ENCODE measurements around the genes FADS2, FADS3 and FTH1.

DNA sequence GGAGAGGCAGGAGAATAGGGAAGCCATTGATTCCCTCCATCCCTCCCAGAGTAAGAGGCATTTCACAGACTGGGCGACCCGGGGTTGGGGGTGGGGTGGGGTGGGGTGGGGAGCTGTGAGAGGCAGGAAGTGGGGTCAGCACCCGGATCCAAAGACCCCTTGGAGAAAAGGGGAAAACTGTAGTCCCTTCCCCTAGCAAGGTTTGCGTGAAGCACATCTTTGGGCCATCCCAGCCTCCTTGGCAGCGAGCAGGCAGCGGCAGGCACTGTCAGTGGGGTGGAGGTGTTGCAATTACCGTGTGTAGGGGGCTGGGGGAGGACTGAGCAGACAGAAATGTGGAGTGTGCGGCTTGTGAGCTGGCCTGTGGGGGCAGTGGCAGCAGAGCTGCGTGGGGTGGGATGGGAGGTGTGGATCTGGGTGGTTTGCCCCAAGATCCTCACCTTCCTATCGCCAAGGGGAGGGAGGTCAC is 16.4 kb downstream of the DAGLA start:
- RRBS = 40% methylated on average over 1 of the region's 10 CpGs

DNA sequence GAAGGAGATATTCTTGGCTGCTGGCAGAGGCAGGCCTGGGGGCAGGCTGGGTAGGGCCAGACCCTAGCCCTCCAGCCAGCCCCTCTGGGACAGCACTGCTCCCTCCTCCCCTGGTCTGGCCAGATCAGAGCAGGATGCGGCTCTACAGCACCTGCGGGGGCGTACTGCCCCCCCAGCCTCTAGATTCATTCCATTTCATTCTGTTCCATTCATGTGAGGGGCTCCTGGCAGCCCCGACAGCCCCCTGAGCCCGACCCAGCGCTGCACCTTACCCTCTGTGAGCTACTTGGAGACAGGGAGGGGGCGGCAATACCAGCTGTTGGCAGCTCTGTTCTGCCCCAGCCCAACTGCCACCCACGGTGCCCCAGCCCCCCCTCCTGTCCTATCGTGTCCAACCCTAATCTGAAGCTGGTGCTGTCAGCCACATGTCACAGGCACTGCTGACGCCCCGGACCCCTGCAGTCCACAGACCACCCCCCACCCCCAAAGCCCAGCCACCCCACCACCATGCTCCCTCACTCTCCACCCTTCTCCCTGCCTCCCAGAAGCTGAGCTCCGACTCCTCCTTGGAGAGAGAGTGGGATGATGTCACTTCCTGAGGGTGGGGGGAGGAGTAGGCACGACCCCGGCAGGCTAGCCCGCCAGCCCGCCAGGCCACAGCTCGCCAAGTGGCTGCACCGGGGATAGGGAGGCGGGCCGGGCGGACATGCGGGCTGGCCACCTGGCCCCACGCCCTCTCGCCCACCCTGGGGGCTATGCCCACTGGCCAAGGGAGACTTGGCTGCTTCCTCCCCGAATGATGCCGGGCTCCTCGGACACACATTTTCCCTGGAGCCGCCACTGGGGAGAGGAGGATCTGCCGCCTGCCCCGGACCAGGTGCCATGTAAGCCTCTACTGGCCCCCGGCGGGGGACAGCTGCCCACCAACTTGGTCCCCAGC is 34.0 kb upstream of the MYRF start:
- RRBS = 3% methylated on average over 10 of the region's 32 CpGs

GRCh38 chr11:61742625-61743035 is 9.8 kb upstream of the MYRF start:
- RRBS = no CpG with 5 or more reads among the region's 3 CpGs

- RRBS = no CpG with 5 or more reads among the region's 21 CpGs
Observed at GRCh38 chr11:61793206-61793984, 684 bp downstream of the FEN1 start.

DNA sequence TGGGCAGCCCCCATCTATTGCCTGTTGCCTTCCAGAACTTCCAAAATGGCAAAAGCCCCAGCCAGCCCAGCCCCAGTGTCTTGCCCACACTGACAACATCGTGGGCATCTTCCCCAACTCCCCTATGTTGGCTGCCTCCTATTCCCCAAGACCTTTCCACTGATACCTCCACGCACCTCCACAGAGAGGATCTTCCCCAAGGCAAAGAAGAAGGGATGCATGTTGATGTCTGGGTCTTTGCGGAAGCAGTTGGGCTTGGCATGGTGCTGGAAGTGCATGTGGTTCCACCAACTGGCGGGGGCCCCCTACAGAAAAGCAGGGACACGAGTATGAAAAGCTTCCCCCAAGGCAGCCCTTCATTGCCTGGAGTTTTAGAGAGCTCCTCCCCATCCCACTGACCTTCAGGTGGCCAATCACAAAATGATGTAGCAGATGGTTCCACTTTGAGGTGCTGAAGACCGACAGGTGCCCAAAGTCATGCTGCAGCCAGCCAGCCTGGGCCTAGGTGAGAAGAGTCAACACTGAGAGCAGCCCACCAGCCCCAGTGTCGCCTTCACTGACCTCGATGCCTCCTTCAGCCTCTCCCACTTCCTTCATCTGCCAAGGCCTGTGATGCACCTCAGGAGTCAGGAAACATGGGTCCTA is 6.1 kb downstream of the FADS1 start:
- RRBS = no CpG with 5 or more reads among the region's 8 CpGs

- RRBS = no CpG with 5 or more reads among the region's 3 CpGs
Observed at GRCh38 chr11:61826392-61826825, 1.7 kb upstream of the FADS2 start.

DNA sequence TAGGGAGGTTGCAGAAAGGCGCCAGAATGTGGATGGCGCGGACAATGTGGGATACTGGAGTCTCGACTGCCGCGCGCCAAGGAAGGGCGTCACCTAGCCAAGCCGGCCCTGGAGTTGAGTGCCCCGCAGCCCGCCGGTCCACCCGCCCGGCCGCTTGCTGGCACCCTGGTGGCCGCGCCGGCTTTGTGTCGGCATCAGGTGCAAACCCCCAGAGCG is 686 bp upstream of the FADS2 start:
- RRBS = 0% methylated on average over 1 of the region's 20 CpGs

DNA sequence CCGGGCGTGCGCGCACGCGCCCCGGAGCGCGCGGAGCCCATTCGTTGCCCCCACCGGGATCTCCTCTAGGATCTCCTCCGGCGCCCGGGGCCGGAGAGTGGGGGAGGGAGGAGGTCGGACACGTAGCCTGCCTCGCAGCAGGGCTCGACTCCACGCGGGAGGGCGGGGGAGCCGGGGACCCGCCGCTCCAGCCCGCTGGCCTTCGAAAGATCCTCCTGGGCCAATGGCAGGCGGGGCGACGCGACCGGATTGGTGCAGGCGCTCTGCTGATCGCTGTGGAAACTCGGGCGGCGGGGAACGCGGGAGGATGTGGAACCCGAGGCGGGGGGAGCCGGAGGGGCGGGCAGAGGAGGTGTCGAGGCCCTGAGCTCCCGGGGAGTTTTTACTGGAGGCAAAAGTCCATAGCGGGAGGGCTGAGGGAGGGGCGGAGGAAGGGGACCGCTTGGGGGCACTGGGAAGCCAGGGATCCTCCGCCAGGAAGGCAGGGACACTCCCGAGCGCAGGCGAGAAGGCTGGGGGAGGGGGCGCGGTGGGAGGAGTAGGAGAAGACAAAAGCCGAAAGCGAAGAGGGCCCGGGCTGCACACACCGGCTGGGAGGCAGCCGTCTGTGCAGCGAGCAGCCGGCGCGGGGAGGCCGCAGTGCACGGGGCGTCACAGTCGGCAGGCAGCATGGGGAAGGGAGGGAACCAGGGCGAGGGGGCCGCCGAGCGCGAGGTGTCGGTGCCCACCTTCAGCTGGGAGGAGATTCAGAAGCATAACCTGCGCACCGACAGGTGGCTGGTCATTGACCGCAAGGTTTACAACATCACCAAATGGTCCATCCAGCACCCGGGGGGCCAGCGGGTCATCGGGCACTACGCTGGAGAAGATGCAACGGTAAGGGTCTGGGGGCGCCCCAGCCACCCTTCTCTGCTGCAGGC is at the start of gene FADS2:
FADS2 (plus strand) TSS at position 579 of the 920 bp plus-strand sequence.
- RRBS = 1% methylated on average over 27 of the region's 83 CpGs

GRCh38 chr11:61828642-61829470 is 756 bp downstream of the FADS2 start:
- RRBS = 3% methylated on average over 14 of the region's 54 CpGs

GRCh38 chr11:61850995-61851749 is 23.1 kb downstream of the FADS2 start:
- RRBS = no CpG with 5 or more reads among the region's 19 CpGs

DNA sequence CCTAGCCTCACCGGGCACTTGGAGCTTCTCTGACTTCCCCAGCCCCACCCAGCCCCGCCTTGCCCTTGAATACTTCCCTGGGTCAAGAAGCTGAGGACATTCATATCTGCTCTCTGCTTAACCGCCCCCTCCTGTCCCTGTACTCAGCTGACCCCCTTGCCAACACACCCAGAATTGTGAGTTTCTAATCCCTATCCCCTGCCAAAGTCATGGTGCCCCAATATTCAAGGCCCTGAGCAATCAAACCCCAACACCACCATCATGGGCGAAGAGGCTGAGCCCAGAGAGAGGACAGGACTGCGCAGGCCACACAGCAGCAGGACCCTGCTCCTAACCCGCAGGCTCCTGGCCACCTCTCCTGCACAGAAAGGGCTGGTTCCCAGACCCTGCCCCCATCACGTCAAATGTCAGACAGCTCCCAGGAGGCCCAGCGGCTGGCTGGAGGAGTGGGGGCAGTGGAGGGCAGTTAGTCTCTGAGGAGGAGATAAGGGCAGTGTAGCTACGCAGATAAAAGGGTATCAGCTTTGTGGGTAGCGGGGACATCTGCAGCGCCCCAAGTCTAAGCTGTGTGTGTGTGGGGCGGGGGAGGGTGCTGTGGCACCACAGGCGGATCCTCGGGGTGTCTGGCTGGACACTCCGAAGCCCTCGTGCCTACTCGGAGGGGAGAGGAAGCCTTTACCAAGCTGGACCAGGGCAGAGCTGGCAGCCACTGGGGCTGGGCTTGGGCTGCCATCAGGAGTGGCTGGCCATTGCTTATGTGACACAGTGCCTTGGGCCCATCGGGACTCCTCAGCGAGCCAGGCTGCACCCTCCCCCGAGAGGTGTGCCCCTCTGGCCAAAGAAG is 21.6 kb downstream of the FADS3 start:
- RRBS = no CpG with 5 or more reads among the region's 20 CpGs

- RRBS = 1% methylated on average over 47 of the region's 99 CpGs
Observed at GRCh38 chr11:61891375-61892357, at the start of gene FADS3. TSS of gene FADS3 (minus strand) at chr11:61891545.

GRCh38 chr11:61904341-61905081 is 12.9 kb downstream of the RAB3IL1 start:
- RRBS = no CpG with 5 or more reads among the region's 25 CpGs

DNA sequence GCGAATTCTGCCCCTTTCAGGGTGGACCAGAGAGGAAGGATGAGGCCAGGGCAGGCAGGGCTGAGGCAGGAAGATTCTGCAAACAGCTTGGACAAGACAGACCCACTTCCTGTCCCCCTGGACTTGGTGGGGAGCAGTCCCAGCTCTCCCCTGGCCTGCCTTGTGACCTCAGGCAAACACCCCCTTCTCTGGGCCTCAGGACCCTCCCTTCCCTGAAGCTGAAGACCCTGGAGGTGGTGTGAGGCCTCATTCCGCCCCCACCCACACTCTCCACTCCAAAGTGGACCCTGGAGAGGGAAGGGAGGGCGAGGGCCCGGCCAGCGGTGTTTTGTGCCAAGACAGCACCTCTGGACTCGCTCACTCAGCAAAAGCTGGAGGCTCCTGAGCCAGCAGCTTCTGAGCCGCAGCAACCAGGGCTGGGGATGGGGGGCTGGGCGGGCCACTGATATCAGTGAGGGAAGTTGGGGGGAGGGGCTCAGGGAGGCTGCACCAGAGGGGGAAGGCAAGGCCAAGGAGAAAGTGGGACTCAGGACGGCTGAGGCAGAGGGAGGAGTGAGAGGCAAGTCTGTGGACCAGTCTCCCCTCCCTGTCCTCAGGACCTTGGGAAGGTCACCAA is 8.5 kb downstream of the RAB3IL1 start:
- RRBS = no CpG with 5 or more reads among the region's 9 CpGs

DNA sequence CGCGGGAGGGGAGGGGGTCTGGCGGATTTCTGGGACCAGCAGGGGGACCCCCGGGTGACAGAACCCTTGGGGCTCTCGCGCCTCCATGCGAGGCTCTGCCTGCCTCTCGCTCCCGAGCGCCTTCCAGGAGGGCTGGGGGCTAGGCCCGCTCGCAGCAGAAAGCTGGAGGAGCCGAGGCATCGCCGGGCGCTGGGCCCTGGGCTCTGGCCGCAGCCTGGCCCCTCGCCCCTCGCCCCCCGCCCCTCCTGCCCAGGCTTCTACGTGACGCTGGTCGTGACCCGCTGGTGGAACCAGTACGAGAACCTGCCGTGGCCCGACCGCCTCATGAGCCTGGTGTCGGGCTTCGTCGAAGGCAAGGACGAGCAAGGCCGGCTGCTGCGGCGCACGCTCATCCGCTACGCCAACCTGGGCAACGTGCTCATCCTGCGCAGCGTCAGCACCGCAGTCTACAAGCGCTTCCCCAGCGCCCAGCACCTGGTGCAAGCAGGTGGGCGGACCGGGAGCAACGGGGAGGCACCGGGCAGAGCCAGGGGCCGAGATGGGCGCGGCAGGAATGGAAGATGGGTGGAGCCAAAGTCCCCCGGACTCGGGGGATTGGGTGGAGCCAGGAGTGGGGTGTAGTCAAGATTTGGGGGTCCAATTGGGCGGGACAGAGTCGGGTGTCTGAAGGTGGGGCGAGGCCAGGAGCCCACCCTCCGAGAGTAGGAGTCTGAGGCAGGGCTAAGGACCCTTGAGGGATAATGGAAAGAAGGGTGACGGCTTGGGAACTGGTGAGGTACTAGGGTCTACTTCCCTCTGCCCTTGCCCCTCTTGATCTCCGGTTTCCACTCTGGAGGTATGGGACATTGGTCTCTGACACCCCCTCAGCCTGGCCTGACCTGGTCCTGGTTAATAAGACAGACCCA is 5.6 kb downstream of the BEST1 start:
- RRBS = 6% methylated on average over 5 of the region's 59 CpGs

GRCh38 chr11:61961237-61962080 is 6.0 kb downstream of the FTH1 start:
- RRBS = no CpG with 5 or more reads among the region's 7 CpGs

DNA sequence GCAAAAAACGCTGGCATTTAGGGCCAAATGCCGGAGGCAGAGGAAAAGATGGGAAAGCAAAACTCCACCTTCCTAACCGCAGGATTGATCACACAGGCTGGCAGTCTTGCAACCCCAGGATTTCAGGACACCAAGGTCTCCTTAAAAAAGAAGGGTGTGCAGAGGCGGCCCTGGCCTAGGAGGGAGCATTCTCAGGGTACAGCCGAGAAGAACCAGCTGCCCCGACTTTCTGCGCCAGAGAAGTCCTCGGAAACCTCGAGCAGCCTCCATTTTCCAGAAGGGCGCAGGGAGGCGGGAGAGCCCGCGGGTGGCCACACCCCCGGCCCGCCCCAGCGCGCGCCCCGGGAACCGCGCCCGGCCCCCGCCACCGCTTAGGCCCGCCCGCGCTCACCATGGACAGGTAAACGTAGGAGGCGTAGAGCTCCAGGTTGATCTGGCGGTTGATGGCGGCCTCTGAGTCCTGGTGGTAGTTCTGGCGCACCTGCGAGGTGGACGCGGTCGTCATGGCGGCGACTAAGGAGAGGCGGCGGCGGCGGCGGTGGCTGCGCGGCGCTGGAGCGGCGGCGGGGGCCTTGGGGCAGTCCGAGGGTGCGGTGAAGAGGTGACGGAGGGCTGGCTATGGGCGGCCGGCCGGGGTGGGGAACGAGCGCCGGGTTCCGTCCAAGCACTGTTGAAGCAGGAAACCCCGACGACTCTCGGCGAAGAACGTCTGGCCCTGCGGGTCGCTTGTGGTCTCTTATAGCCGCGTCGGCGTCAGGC is at the start of gene FTH1:
FTH1 (minus strand) TSS at position 714 of the 759 bp plus-strand sequence.
- RRBS = no CpG with 5 or more reads among the region's 70 CpGs

- RRBS = no CpG with 5 or more reads among the region's 4 CpGs
Observed at GRCh38 chr11:62033625-62034081, 66.2 kb upstream of the FTH1 start.

DNA sequence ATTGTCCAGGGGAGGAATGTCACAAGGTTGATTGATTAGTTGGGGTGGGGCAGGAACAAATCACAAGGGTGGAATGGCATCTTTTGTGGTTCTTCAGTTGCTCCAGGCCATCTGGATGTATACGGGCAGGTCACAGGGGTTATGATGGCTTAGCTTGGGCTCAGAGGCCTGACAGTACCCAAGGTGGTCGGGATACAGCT is 77.4 kb upstream of the FTH1 start:
- RRBS = no CpG with 5 or more reads among the region's 2 CpGs

DNA sequence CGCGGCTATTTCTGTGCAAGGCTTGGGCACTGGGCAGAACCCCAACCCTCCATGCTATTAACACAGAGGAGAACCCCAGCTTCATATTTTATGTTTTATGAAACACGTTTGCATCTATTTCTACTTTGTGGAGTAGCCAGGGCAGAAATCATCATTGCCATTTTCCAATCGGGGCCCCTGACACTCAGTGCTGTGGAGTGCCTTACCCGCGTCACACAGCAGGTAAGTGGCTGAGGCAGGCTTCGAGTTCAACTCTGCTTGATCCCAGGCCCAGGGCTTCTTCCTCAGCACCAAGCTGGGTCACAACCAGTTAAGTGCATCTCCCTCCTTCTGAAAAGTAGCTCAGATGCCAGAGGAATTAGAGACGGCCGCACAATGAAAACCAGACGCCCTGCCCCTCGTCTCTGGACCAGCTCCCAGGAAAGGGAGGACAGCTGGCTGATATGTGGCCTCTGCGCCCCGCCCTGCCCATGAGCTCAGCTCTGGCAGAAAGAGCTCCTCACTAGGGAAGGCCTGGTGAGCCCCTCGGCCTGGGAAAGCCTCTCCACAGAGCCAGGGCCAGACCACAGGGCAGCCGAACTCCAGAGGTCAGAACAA is 18.2 kb upstream of the SCGB1A1 start:
- RRBS = no CpG with 5 or more reads among the region's 15 CpGs

All from iris pigment epithelial cell (primary cell).